ENCODE measurements around the genes CYSTM1, PCDHA6, PCDHA8, PCDHA13, PCDHB15, PCDHGA4 and PCDHGA5.

GRCh38 chr5:140174846-140175366 lies at the start of gene CYSTM1:
Gene CYSTM1 (plus strand): TSS chr5:140175188.
- PRO-cap = bidirectional peak, plus-strand start at chr5:140175139, minus-strand start at chr5:140175017

- PRO-cap = no peak
Observed at GRCh38 chr5:140253112-140254006, 49.5 kb downstream of the PFDN1 start.

DNA sequence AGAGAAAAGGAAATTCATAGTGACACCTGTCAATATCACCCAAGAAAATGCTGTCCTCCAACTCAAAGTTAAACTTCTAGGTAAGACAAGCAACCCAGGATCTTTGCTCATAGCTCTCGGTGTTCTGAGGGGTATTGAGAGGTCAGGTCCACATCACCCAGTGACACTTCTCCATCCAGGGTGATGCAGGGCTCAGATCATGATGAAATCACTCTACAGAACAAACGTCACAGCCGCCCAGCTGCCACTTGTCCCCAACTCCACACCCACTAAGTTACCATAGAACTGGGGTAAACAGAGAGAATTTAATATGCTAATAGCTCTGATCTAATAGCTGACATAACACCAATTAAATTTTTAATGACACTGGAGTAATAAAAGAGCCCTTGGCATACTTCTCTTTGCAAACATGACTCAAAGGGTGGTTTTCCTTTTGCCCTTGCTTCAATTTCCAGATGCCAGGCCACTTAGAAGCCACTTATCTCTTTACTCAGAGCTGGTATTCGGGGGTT lies 41.1 kb downstream of the PFDN1 start:
- PRO-cap = no peak

GRCh38 chr5:140292959-140293387 lies 9.9 kb downstream of the PFDN1 start:
- PRO-cap = no peak

DNA sequence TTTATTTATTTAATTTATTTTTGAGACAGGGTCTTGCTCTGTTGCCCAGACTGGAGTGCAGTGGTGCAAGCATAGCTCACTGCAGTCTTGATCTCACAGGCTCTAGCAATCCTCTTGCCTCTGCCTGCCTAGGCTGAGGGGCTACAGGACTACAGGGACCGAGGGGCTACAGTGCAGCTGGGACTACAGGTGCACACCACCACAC lies 20.3 kb upstream of the ANKHD1 start:
- PRO-cap = no peak

DNA sequence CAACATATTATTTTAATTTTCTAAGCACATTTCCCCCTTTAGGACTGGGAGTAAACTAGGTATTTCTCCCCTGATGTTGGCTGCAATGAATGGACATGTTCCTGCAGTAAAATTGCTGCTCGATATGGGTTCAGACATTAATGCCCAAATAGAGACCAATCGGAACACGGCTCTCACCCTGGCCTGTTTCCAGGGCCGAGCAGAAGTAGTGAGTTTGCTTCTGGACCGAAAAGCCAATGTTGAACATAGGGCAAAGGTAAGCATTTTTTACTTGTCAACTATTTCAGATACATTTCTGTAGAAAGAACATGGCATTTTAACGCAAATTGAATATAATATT lies 39.7 kb upstream of the EIF4EBP3 start:
- PRO-cap = no peak

- PRO-cap = no peak
Observed at GRCh38 chr5:140531112-140531990, 16.1 kb upstream of the EIF4EBP3 start.

DNA sequence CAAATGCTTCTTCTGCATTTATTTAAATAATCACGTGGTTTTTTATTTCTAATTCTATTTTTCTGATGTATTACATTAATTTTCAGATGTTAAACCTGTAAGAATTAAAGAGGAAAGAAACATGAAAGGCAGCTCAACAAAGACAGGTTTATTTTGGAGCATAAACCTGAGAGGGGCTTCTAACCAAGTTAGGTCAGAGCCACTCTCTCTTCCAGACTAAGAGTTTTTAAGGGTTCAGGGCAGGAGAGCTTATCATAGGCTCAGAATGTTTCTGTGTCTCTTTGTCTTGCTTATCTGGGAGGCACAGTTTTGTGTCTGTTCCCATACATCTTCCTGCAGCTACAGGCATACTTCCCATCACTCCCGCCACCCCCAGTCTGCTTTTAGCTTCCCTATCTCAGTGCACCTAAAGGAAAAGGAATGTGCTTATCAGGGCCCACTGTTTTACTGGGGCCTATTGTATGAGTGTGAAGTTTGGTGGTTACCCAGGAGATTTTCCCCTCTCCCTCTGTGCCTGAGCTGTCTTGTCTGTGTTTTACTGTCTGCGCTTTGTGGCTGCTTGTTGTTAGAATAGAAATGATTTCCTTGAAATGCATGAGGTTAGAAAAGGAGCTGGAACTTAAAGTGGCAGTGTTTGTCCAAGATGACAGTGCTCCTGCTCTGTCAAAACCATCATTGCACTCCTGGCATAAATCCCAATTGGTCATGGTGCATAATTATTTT lies 21.9 kb downstream of the CD14 start:
- PRO-cap = no peak

GRCh38 chr5:140688682-140689469 lies 2.3 kb downstream of the HARS1 start:
- PRO-cap = no peak

DNA sequence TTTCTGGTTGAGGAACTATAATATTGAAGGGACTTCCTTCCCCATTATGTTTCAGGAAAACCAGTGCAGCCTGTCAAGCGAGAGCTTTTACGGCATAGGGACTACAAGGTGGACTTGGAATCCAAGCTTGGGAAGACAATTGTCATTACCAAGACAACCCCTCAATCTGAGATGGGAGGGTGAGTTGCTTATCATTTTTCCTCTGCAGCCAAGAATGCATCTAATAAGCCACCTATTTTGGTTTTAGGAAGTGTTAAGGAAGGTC lies 1.6 kb downstream of the ZMAT2 start:
- PRO-cap = no peak

DNA sequence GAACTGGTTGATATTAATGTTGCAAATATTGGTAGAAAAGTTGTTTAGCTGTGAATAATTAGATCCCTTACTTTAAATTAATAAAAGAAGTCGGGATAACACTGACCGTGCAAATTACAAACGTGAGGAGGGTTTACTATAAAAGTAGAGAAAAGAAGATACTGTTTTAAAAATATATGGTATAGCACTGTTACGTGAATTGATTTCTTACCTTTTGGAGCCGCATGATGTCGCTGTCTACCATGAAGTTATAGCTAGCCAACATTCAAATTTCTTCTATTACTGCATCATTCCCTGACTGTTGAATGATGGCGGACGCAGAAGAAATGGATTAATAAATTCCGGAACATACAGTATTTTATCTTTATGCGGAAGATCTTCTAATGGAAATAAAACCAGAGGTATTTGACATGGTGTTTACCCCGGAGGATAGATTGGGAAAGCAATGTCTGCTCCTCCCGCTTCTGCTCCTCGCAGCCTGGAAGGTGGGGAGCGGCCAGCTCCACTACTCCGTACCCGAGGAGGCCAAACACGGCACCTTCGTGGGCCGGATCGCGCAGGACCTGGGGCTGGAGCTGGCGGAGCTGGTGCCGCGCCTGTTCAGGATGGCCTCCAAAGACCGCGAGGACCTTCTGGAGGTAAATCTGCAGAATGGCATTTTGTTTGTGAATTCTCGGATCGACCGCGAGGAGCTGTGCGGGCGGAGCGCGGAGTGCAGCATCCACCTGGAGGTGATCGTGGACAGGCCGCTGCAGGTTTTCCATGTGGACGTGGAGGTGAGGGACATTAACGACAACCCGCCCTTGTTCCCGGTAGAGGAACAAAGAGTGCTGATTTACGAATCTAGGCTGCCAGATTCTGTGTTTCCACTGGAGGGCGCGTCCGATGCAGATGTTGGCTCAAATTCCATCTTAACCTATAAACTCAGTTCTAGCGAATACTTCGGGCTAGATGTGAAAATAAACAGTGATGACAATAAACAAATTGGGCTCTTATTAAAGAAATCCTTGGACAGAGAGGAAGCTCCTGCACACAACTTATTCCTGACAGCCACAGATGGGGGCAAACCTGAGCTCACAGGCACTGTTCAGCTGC lies at the start of gene PCDHA6:
PCDHA6 (plus strand) TSS at position 279 of the 1,095 bp plus-strand sequence.
- PRO-cap = no peak

DNA sequence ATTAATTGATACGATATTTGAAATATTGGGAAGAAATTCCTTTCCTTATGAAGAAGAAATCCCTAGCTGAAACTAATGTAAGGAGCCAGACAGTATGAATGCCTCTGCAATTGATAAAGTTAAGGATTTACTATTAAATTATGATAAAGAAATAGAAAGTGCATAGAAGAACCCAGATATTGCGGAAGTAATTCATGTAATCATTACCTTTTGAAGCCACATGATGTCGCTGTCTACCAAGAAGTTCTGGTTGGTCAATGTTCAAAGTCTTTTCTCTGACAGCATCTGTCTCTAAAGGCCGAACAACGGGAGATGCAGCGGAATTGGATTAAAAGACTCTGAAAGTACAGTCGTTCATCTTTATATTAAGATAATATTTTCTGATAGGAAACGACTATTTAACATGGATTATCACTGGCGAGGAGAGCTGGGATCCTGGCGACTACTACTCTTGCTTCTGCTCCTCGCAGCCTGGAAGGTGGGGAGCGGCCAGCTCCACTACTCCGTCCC lies at the start of gene PCDHA8:
PCDHA8 (plus strand) TSS at position 269 of the 510 bp plus-strand sequence.
- PRO-cap = no peak

GRCh38 chr5:140882009-140882592 lies at the start of gene PCDHA13:
Gene PCDHA13 (plus strand): TSS chr5:140882124.
- PRO-cap = no peak

- PRO-cap = no peak
Observed at GRCh38 chr5:141135461-141136440, 745 bp downstream of the PCDHB5 start.

DNA sequence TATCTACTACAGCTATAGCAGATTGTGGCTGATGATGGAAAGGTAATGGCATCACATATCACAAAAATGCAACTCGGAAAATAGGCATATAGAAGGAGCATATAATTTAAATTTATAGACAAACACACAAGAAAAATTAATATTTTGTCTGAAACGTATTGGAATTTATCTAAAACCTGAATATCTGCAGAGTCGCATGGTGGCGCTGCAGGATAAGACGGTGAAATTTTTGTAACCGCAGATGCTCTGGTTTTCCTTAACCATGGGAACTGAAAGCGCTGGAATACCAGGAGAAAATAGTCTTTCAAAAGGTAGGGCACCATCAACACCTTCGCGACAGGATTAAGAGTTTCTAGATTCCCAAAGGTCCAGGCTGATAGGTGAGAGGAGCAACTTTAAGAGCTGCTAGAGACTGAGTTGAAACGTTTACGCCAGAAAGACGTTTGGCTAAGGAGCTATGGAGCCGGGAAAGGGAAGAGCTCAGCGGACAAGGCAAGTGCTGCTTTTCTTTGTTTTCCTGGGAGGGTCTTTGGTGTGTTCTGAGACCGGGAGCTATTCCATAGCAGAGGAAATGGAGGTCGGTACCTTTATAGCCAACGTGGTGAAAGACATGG lies 11.0 kb upstream of the PCDHB15 start:
- PRO-cap = no peak

DNA sequence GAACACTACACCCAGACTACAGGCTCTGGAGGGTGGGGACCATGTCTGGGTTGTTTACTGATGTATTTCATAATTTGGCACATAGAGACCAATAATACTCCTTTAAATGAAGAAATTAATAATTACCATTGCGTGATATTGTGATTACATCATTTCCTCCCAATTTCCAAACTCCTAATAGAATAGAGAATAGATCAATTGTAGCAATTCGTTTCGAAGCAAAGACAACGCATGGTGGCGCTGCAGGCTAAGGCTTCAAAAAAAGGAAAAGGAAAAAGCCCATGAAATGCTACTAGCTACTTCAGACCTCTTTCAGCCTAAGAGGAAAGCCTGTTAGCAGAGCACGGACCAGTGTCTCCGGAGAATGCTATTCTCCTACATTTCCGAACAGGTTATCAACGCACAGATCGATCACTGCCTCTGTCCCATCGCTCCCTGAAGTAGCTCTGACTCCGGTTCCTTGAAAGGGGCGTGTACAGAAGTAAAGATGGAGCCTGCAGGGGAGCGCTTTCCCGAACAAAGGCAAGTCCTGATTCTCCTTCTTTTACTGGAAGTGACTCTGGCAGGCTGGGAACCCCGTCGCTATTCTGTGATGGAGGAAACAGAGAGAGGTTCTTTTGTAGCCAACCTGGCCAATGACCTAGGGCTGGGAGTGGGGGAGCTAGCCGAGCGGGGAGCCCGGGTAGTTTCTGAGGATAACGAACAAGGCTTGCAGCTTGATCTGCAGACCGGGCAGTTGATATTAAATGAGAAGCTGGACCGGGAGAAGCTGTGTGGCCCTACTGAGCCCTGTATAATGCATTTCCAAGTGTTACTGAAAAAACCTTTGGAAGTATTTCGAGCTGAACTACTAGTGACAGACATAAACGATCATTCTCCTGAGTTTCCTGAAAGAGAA lies at the start of gene PCDHB15:
PCDHB15 (plus strand) TSS at position 304 of the 898 bp plus-strand sequence.
- PRO-cap = no peak

DNA sequence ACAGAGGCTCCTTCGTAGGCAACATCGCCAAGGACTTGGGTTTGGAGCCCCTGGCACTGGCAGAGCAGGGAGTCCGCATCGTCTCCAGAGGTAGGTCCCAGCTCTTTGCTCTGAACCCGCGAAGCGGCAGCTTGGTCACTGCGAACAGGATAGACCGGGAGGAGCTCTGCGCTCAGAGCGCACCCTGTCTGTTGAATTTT lies 430 bp downstream of the PCDHGA2 start:
- PRO-cap = no peak

DNA sequence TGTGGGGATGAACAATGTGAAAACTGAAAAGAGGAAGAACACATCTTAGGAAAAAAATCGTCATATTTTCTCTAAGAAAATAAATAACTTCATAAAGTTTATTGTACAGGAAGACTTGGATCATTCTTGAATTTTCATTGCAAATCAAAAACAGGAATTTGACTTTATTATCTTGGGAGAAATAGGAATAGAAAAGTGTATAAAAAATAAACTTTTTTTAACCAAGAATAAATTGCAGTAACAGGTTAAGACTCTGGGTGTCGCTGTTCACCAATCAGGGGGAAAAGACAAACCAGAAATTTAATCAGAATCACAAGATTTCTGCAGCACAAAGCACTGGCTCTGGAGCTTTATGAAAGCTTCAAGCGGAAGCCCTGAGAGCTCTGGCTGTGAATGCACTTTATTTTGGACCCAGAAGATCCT lies at the start of gene PCDHGA4:
PCDHGA4 (plus strand) TSS at position 307 of the 423 bp plus-strand sequence.
- PRO-cap = no peak

DNA sequence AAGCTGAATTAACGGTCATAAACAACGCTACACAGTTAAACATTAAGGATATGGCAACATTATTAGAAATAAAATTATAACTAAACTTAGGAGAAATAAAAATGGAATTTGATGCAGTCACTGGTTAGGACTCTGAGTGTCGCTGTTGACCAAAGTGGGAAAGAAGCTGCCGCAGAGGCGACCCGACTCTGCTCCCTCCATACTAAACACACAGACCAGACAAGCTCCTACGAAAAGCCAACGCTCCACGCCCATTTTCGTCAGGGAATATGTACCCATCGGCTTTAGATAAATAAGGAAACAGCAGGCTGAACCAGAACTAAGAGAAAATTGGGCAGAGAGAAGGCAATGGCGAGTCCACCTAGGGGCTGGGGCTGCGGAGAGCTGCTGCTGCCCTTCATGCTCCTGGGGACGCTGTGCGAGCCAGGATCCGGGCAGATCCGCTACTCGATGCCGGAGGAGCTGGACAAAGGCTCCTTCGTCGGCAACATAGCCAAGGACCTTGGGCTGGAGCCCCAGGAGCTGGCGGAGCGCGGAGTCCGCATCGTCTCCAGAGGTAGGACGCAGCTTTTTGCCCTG lies at the start of gene PCDHGA5:
PCDHGA5 (plus strand) TSS at position 180 of the 579 bp plus-strand sequence.
- PRO-cap = no peak

GRCh38 chr5:141374045-141374410 lies 337 bp downstream of the PCDHGA6 start:
- PRO-cap = no peak

Measured in sternocleidomastoid (tissue), 1 donor.